Lung (tissue), 4 donors: ENCODE measurements around the genes KRT23, KRTAP1-3, KRTAP4-16, KRTAP4-3, KRT34 and KRT31.

DNA sequence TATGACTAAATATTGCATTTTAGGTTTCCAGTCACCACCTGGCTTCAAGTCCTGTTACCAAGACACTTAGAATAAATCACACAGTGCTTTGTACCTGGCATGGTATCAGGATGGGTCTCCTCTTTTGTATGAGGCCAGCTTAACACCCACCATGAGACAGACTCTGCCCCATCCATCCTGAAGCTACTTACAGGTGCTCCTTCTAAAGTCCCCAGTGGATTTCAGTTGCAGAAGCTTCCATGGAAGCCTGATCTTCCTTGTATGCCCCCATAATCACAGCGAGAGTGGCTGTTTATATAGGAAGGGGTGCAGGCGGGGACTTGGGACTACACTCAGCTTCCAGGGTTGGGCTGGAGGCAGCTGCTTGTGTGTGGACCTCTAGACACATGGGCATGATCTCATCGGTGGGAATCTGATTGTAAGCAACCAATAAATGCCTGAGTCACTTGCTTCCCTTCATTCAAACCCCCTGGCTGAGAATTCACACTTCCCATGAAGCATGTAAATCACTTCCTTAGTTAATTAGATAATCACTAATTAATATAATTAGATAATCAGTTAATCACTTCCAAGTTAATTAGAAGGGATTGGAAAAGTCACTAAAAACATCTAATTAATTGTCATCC is 980 bp upstream of the KRT20 start:
- PRO-cap = no peak
- RAMPAGE, long total RNA = no peak
- RRBS = no CpG with 5 or more reads among the region's 3 CpGs

DNA sequence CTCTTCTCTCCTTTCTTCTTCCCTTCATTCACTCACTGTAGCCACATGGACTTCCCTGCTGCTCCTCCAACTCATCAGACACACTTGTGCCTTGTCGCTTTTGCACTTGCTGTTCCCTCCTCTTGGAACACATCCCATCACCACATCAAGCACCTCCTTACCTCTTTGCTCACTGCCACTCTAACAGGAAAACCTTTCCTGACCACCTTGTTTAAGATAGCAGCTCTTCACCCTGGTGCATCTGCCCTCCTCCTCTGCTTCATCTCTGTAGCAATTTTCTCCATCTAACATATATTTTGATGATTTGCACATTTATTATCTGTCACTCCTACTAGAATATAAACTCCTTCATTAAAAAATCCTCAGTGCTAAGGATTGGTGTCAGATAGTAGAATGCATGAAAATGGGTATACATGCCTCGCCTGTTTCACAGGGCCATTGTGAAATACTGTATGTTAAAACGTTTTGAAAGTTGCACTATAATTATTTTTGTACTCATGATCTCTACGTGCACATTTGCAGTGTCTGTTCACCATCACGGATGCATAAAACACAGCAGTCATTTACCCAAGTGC is 10.5 kb downstream of the KRT23 start:
- PRO-cap = no peak
- RAMPAGE, long total RNA = no peak
- RRBS = no CpG with 5 or more reads among the region's 5 CpGs

- PRO-cap = no peak
- RAMPAGE, long total RNA = no peak
- RRBS = no CpG with 5 or more reads among the region's 14 CpGs
These were observed at the start of gene KRT23 for GRCh38 chr17:40937065-40938041. Gene KRT23 (minus strand): TSS chr17:40937646.

DNA sequence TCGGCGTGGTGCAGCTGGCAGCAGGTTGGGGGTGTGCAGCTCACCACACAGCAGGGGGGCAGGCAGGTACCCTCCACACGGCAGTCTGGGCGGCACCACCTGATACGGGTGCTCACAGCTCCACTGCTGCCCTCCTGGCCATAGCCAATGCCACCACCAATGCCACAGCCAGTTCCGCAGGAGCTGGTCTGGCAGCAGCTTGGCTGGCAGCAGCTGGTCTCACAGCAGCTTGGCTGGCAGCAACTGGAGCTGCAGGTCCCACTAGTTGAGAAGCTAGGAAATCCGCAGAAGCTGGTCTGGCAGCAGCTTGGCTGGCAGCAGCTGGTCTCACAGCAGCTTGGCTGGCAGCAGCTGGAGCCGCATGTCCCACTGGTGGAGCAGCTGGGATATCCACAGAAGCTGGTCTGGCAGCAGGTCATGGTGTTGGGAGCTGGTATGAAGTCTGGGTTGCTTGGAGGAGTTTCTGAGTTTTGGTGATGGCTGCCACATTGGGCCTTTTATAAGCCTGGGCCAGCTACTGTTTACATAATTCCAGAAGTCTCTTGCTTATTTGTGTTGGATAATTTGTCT is at the start of gene KRTAP1-3:
TSS of gene KRTAP1-3 (minus strand) at position 472 of the 570 bp plus-strand sequence.
- PRO-cap = no peak
- RAMPAGE, long total RNA = no peak
- RRBS = no CpG with 5 or more reads among the region's 8 CpGs

DNA sequence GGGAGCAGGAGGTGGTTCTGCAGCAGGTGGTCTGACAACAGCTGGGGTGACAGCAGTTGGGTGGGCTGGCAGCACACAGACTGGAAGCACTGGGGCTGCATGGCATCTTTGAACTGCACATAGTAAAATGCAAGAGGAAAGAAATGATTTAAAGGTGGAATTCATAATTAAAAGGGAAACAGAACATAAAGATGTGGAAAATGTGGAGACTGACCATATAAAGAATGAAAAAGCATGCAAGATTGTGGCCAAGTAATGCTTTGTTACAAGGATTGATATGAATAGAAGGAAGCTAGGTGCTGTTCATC is at the start of gene KRTAP4-16:
TSS of gene KRTAP4-16 (minus strand) at position 121 of the 308 bp plus-strand sequence.
- PRO-cap = no peak
- RAMPAGE, long total RNA = no peak

DNA sequence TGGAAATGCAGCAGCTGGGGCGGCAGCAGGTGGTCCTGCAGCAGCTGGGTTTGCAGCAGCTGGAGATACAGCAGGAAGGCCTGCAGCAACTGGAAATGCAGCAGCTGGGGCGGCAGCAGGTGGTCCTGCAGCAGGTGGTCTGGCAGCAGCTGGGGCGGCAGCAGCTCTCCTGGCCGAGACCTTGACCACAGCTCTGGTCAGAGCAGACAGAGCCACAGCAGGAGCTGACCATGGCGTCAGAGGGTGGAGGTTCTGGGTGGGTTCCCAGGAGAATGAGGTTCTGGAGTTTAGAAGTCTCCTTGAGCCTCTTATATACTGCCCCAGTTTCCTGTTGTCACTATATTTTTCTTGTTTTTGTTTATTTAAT is at the start of gene KRTAP4-3:
TSS of gene KRTAP4-3 (minus strand) at position 281 of the 367 bp plus-strand sequence.
- PRO-cap = no peak
- RAMPAGE, long total RNA = no peak
- RRBS = no CpG with 5 or more reads among the region's 5 CpGs

DNA sequence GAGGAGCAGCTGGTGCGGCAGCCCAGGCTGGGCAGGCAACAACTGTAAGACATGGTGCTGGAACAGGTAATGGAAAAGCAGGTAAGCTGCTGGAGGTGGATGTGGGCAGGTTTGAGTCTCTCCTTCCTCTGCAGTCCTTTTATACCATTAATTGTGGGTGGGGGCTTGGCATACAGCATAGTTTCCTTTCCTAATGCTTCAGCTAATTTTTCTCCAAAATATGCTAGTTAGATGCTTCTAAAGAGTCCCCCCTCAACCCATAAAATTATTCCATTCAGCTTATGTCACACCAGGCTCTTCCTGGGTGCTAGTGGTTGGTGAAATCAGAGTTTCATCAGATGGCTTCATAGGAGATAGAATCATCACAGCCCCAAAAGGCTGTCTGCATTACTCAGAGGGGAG is at the start of gene KRT34:
TSS of gene KRT34 (minus strand) at position 113 of the 402 bp plus-strand sequence.
- PRO-cap = no peak
- RAMPAGE, long total RNA = no peak
- RRBS = no CpG with 5 or more reads among the region's 1 CpG

- PRO-cap = no peak
- RAMPAGE, long total RNA = no peak
- RRBS = no CpG with 5 or more reads among the region's 17 CpGs
These were observed at the start of gene KRT31 for GRCh38 chr17:41397004-41397780. Gene KRT31 (minus strand): TSS chr17:41397608.

GRCh38 chr17:41499897-41500626 is 5.3 kb downstream of the KRT13 start:
- PRO-cap = no peak
- RAMPAGE, long total RNA = no peak
- RRBS = no CpG with 5 or more reads among the region's 10 CpGs

GRCh38 chr17:41547235-41547860 is 19.2 kb upstream of the KRT19 start:
- PRO-cap = no peak
- RAMPAGE, long total RNA = no peak
- RRBS = no CpG with 5 or more reads among the region's 11 CpGs

DNA sequence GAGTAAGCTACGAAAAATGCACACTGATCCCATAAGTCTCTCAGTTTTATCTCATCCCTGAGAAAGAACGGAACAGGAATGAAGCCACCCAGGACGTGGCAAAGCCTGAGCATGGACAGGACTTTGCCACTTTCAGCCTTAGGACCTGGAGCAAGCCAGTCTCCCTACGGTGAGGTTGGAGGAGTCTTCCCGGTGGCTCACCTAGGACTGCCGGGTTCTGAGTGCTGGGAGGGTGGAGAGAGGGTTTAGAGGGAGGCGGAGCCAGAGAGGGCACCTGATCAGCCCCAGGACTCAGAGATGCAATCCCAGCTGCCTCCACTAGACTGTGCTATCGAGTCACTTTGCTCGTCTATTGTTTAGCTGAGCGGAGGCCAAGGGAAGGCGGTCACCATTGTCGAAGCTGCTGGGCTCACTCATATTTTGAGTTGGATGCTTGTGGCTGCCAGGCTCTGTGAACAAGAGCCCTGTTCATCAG is 7.2 kb downstream of the KRT14 start:
- PRO-cap = no peak
- RAMPAGE, long total RNA = no peak
- RRBS = no CpG with 5 or more reads among the region's 12 CpGs

DNA sequence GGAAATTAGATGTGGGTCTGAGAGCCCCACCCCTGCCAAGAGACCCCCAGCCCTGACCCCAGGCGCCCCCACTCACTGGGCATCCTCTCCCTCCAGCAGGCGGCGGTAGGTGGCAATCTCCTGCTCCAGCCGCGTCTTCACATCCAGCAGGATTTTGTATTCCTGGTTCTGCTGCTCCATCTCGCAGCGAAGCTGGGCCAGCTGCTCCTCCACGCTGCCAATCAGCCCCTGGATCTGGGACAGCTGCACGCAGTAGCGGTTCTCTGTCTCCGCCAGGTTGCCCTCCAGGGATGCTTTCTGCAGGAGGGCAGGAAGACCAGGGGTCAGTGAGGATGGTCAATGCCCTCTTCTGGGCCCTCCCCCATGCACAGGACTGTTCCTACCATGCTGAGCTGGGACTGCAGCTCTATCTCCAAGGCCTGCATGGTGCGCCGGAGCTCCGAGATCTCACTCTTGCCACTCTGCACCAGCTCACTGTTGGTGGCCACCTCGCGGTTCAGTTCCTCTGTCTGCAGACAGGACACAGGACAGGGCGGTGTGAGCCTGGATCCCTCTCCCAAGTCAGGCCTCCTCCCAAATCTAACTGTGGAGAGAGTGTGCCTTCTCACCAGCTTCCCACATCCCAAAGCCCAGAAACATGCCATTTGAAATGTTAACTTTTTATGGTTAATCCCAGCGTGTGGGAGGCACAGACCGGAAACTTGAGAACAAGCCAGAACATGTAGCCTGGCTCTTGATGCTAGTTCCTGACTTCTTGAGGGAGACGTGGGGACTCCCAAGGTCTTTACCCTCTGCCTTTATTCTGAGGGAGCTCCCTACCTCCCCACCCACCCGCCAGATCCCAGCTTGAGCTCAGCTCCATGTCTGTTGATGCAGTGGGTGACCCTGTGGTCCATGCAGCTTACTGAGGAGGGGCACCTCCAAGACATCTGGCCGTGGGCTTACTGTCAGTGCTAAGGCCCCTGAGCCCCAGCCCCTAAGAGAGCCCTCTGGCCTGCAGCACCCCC is 3.5 kb downstream of the KRT17 start:
- PRO-cap = no peak
- RAMPAGE, long total RNA = no peak
- RRBS = no CpG with 5 or more reads among the region's 22 CpGs

DNA sequence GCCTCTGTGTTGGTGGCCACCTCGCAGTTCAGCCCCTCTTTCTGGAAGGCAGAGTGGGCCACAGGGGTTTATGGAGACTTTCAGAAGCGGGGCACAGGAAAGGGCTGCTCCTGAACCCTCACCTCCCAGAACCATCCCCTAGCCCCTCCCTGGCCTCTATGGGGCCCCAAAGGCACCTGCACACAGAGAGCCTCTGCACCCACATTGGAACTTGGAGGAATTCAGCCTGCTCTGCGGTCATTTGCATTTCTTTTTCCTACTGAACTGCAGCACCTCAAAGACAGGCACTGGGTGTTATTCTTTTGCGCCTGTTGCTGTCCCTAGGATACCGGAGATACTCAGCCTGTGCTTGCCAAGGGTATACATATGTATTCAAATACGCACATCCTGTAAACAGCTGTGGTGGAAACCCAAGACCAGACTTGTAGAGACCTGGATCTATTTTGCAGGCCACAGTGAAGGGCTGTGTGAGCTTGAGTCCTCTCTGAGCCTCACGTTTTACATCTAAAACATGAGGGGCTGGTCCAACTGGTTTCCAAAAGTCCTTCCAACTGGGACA is 4.1 kb upstream of the KRT17 start:
- PRO-cap = no peak
- RAMPAGE, long total RNA = no peak
- RRBS = no CpG with 5 or more reads among the region's 7 CpGs

DNA sequence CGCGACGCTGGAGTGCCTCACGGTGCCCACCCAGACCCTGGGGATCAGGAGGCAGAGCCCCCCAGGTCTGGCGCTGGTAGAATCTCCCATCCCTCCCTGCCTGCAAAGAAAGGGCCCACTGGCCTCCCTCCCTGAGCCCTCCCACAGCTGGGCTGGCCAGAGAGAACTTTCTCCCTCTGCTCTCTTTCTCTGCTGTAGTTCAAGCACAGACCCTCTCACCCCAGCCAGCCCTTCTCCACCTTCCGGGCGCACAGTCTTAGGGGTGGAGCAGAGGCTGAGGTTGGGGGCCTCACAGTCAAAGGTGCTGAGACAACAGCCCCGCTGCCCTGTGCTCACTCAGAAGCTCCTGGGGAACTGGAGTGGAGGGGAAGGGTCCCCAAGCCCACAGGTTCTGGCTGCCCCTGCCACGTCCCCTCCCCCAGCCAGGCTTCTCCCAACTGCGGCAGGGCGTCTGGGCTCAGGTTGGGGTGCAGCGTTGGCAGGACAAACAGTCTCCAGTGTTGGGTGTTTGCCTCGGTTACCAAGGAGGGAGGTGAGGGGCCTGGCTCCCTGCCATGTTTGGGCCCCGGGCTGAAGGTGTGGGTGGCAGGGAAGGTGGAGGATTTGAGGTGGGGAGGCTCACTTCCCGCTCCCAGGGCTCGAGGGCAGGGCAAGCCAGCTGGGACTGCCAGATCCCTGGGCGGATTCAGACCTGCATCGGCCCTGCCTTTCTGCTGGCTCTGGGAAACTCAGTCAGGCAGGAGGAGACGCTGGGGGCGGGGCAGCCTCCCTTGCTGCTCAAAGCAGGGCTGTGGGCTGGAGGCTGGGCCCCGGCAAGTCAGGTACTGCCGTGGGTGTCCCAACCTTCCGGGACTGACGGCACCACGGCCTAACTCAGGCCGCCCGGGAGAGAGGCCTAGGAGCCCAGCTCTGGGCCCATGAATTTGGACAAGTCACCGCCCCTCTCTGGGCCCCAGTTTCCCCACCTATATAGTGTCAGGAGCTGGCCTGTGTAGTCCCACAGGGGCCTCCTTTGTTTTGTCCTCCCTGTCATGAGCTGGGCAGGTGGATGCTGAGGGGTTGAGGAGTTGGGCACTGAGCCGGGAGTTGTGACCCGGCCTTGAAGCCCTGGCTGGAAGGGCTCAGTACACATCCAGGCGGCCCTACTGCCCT is 31.2 kb upstream of the KRT17 start:
- PRO-cap = no peak
- RAMPAGE, long total RNA = no peak
- RRBS = 73% methylated on average over 7 of the region's 31 CpGs

DNA sequence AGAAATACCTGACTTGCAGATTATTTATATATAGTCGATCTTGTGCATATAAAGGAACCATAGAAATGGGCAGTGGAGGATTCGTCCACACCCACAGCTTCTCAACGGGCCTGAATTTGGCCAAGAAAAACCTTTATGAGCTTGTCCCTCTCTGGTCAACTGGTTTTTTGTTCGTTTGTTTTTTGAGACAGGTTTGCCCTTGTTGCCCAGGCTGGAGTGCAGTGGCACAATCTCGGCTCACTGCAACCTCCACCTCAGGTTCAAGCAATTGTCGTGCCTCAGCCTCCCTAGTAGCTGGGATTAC is 2.9 kb downstream of the EIF1 start:
- PRO-cap = unidirectional peak, plus-strand start at position 40 of the sequence
- RAMPAGE, long total RNA = no peak
- RRBS = no CpG with 5 or more reads among the region's 6 CpGs

DNA sequence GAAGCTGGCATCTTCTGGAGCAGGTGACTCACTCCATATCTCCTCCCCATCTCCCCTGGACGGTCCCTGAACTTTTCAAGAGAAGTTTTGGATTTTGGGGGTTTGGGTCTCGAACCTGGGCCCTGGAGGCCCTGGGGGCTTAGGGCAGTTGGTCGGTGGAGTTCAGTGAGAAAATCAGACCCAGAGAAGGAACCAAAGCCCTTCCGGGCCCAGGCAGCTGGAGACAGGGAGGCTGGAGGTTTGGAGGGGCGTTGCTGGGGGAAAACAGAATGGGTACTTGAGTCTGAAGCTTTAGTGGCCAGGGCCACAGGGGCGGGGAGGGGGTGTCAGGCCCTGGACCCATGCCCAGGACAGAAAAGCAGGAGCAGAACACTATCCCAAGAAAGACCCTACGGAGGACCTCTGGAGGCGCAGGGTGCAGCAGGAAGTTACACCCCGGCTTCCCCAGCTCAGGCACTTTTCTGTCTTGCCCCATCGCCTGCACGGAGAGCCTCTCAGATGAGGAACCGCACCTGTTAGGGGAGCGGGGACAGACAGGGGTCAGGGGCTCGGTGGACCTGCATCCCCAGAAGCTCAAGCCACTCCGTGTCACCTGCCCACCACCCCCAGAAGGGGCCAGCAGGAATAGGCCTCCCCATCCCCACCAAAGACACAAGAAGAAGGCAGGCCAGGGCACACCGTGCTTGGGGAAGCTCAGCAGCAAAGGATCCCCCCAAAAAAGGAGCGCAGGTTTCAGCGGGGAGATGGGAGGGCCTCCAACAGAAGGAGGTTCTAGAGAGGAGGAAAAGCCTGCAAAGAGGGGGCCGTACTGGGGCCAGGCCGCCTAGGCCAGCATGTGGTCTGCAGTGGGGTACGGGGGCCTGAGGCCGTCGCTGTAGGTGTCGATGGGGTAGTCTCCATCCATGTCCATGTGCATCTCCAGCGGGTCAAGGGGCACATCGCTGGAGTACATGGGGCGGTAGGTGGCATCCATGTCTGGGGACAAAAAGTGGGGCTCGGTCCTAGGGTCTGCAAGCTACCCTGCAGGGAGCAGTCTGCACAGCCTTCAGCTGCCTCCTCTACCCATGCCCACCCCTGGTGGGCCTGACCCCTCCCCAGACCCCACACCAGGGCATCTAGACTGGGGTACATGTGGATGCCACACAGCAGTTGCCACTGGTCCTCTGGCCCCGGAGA is 20.9 kb upstream of the HAP1 start:
- PRO-cap = no peak
- RAMPAGE, long total RNA = no peak
- RRBS = 89% methylated on average over 1 of the region's 29 CpGs

GRCh38 chr17:41771623-41772499 is 14.7 kb downstream of the JUP start:
- PRO-cap = no peak
- RAMPAGE, long total RNA = no peak
- RRBS = no CpG with 5 or more reads among the region's 20 CpGs

DNA sequence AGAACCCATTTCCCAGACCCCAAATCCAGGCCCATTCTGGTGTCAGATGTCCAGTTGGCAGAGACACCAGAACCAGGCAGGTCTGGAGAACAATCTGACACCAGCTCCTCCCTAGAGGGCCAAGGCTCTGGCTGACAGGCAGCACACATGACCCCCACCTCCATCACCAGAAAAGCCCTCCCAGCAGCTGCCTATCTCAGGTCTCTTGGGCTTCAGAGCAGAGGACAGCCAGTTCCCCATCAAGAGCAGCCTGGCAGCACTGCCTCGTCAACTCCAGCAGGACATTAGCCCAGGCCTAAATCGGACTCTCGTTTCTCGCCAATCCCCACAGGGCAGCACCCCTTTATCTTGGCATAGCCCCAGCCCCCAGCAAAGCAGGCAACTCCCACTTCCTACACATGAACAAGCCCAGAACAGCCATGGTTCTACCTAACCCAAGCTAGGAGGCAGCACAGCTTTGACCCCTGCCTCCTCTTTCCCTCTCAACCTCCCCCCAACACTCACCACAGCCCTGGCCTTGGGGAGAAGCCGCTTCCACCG is 4.3 kb downstream of the JUP start:
- PRO-cap = no peak
- RAMPAGE, long total RNA = no peak
- RRBS = no CpG with 5 or more reads among the region's 6 CpGs

GRCh38 chr17:41822127-41822694 is 9.4 kb downstream of the FKBP10 start:
- PRO-cap = no peak
- RAMPAGE, long total RNA = no peak
- RRBS = 73% methylated on average over 3 of the region's 14 CpGs

DNA sequence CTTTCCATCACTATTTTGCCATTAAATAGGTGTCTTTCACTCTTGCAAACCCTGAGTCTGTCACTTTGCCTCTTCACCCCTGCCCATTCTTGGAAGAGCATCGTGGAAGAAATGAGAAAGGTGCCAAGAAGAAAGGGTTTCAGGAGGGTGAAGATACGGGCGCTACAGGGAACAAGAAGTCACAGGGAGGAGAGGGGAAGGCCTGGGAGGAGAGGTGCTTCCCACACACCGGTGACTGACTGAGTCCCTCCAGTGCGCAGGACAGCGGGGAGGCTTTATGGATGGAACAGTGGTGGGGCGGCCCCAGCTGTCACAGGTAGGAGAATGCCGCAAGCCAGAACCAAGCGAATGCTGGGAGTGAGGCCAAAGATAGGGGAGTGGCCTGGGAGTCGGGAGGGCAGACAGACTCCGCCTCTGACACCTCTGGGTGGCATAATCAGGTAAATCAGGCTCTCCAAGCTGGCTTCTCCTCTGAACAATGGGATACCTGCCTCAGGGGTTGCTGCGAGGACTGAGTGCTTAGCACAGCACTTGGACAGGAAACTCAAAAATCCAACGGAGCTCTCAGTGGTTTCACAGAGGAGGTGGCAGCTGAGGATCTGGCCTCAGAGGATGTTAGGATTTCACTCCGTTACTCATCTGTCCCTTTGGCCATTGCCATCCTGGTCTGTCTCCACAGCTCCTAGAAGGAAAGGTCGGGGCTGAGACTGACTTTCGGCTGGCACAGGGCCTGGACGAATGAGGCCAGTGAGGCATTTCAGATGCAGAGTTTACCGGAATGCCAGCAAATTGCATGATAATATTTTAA is 788 bp upstream of the CNP start:
- PRO-cap = no peak
- RAMPAGE, long total RNA = no peak
- RRBS = no CpG with 5 or more reads among the region's 18 CpGs